Type B pancreatic cell (in vitro differentiated cells): ENCODE measurements around the gene CYBRD1.

DNA sequence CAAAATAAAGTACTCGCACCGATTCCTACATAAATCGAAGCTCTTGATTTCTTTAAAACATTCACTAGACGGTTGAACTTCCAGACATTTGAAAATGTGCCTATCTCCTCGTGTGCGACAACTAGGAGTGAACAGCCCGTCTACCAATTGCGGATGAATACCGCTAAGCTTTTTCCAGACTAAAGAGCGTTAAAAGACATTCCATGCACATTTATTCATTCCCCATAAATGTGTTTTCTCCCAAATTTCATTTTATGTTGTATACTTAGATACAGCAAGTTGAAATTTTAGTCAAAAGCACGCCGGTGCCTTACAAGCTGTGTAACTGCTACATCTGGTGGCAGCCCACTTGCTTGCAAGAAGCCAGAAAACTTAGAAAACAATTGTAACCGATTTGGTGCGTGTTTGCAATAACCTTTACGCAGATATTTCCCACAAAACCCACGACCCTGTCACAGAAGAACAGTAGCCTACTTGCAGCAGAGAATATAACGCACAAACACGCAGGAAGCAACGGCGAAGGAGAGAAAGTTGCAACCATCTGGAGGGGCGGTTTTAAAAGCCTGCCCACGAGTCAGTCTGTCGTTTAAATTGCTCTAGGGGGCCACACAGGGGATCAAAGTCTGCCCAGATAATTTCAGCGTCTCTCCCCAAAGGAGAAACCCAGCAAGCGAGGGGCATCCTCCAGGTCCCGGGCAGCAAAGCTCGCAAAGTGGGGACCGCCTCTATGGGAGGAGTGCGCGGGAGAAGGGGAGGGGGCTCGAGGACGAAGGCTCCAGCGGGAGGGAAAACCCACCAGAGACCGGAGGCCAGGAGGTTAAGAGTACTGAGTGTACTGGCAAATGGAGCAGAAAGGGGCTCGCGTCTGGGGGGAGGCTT, 1.3 kb downstream of the TLK1 start:
- PRO-cap = bidirectional peak, plus-strand start at position 798 of the sequence, minus-strand start at position 705 of the sequence

- PRO-cap = no peak
Observed at GRCh38 chr2:171319181-171320186, 114.3 kb downstream of the METTL8 start.

DNA sequence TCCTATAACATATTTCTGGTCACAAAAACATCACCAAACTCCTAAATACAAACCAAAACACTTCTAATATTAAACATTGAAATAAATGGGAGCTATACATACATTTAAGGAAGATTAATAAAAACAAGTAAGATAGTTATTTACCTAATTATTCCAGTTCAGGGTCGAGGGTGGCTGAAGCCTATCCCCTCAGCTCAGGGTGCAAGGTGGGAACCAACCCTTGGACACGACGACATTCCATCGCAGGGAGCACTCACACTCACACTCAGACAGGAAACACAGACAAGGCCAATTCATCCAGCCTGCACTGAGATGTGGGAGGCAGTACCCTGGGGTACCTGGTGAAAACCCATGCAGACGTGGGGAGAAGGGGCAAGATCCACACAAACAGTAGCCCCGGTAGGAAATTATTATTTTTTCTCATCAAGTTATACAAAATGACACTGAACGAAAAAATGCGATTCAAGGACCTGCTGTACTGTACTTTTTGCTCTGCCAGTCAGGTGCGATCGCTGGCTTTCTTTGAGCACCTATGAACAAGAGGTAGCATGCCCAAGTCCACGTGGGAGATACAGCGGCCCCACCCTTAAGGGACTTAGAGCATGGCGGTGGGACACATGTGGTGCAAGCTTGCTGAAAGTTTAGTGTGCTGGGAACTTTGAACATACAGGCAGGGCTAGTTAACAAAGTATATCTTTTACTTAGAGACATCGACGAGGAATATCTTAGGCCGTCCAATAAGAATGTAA, 734 bp downstream of the METTL8 start:
- PRO-cap = bidirectional peak, plus-strand start at position 598 of the sequence, minus-strand start at position 534 of the sequence

- PRO-cap = no peak
Observed at GRCh38 chr2:171521835-171522798, at the start of gene CYBRD1. CYBRD1 (plus strand) TSS chr2:171522474.

- PRO-cap = no peak
Observed at GRCh38 chr2:171939277-171940005, 17.2 kb downstream of the HAT1 start.

- PRO-cap = no peak
Observed at GRCh38 chr2:172084185-172085189, 820 bp upstream of the DLX1 start.

DNA sequence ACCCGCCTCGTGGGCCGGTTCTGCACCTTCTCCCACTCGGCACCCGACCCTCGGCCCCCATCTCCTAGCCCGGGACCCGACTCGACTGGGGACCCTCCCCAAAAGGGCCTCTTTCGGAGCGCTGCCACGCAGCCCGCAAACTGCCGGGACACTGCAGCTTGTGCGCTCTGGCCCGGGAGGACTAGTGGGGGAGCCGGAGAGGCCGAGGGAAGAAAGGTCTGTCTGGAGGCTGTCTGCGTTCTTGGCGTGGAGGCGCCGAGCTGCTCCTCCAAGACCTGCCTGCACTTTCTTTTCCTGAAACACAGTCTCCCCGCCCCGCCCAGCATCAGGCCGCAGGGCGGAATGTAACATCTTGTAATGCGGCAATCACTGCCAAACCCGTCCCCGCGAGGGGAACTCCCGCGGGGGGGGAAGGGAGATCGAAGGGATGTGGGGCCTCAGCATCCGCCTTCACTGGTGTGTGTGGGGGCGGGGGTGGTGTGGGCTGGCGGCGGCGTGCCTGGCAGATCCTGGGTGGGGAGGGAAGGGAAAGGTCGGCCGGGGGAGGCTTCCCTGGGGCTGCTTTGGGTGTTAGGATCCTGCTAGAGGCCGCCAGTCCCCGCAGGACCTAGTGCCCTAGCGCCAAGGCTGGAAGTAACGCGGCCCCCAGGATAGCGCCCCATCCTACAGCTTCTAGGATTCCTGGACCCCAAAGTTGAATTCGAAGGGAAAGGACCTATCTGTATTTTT, 7.3 kb downstream of the DLX2 start:
- PRO-cap = bidirectional peak, plus-strand start at position 381 of the sequence, minus-strand start at position 293 of the sequence

DNA sequence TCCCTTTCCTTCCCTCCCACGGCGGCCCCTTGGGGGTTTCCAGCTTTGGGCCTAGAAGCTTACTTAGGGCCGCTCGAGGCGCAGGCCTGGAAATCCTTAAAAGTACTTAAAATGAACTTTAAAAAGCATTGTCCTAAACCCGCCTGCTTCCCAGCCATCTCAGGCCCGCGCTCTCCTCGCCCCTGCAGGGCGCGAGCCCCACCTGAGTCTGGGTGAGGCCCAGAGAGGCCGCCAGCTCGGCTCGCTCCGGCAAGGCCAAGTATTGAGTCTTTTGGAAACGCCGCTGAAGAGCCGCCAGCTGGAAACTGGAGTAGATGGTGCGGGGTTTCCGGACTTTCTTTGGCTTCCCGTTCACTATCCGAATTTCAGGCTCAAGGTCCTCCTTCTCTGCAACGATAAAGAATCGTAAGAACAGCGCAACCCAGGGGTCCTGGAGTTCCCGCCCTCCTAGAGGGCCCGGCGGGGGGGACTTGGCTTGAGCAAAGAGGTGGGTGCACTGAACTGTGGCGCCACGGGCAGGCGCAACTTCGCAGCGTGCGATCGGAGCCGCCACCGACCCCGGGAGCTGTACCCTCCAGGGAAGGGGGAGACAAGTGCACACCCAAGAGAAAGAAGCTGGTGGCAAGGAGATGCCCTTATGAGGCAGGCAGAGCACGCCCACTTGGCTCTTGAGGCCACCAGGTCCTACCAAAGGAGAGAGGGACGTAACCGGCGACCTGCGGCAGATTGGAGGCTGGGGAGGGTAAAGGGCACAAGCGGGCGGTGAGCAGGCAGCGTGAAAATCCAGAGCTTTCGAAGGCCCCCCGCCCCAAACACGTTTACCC, 1.2 kb downstream of the DLX2 start:
- PRO-cap = no peak

GRCh38 chr2:172226199-172226636, 123.5 kb upstream of the DLX2 start:
- PRO-cap = no peak

DNA sequence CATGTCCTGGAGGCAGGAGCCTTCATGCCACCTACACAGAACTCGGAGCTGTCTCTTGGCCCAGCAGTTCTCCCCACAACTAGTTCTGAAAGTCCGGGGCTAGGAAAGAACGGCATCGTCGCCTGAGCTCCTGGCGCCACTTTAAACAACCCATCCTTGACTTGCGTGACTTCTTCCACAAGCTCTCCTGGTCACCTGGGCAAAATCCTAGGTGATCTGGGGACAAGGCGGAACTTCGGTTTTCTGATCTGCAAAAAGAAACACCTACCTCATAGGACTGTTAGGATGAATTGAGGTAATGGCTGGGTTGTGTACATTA, 667 bp upstream of the ITGA6 start:
- PRO-cap = no peak

- PRO-cap = no peak
Observed at GRCh38 chr2:172428871-172429335, 1.5 kb downstream of the ITGA6 start.

DNA sequence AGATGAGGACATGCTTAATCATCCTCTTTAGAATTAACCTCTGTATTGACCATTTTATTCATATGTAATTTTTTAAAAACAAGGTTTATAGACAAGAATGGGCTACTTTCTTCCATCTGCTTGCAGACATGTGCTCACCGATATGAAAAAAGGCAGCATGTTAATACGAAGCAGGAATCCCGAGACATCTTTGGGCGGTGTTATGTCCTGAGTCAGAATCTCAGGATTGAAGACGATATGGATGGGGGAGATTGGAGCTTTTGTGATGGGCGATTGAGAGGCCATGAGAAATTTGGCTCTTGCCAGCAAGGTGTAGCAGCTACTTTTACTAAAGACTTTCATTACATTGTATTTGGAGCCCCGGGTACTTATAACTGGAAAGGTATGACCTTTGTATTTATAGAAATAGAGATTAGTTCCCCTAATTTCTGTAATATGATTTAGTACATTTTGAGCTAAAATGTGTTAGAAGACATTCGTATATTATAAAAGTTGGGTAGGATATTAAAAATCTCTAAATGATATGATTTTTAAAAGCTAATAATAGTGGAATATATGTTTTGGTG, 41.7 kb downstream of the ITGA6 start:
- PRO-cap = no peak

- PRO-cap = no peak
Observed at GRCh38 chr2:172859563-172860480, 124.2 kb downstream of the RAPGEF4 start.

GRCh38 chr2:172892972-172893296, 157.3 kb downstream of the RAPGEF4 start:
- PRO-cap = no peak

DNA sequence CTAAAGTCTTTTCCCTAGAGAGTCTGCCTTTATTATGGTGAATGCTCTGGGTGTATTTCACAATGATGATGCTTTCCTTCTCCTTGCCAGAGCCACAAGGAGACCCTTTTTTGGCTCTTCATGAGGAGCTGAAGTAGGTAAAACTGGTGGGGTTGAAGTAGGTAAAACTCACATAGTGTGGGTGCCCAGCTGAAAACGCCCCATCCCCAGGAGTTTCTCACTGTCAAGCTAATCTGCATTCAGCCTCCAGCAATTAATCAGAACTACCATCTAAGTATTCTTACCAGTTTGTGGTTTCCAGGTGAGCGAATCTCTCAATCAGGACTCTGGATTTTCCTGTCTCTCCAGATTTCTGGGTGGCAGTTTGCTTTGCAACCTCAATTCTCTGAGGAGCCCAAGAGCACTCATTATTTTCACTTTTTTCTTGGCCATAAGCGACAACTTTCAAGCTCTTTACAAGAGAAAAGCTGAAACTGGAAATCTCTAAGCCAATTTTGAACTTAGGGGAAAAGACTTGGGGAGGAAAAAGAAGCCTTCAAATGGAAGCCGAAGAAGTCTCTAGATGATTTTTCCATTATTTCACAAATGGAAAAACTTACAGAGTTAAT, 121.6 kb upstream of the MAP3K20 start:
- PRO-cap = no peak

DNA sequence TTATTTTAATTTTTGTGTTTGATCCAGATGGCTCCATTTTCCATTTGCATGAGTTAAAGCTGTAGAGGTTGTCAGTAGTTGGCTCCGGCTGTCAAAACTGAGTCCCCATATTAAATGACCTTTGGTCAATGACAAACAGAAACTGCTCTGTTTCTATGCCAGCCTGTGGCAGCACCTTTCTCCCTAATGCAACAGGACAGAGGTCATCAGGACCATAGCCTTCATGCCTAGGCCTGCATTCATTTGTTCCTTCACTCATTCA, 108.1 kb upstream of the MAP3K20 start:
- PRO-cap = no peak

DNA sequence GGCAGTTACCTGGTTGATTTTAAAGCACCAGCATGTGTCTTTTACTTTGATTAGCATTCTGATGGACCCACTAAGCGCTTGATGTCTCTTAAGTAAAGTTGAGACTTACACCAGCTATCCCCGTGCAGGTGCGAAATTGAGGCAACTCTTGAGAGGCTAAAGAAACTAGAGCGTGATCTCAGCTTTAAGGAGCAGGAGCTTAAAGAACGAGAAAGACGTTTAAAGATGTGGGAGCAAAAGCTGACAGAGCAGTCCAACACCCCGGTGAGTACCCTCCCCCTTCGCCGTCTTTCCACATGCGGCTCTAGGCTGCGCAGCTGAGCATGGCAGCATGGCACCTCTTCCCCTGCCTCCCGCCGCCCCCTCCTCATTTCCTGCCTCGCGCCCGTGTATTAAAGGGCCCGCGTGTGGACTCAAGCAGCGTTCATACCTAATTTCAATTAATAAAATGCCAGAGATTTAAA, 137.7 kb upstream of the CDCA7 start:
- PRO-cap = no peak

GRCh38 chr2:173463073-173463643, 108.5 kb downstream of the CDCA7 start:
- PRO-cap = no peak

DNA sequence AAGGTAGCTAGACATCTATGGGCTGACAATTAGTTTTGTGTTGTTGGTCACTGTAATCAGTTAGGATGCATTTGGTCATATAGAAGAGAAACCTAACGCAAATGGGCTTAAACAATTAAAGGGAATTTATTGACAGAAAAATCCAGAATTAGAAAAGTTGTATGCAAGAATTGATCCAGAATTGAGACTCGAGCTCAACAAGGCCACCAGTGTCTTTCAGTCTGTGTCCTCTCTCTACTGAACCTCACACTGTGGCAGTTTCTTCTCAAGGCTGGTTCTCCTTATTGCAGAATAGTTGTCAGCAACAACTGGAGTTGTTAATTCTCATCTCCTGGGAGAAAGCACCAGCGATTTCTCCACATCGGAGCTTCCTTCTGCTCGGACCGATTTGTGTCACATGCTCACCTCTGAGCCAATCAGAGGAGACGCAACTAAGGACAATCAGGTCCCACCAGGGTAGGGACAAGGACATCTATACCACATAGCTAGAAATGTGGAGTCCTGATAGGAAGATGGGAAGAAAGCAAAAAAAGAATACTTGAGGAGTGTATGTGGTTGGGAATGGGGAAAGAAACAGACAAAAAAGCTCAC, 169.5 kb downstream of the CDCA7 start:
- PRO-cap = no peak

- PRO-cap = unidirectional peak, minus-strand start at chr2:173899012
Observed at GRCh38 chr2:173898403-173899352, 66.5 kb downstream of the SP3 start.